Melanocyte of skin (primary cell): Measurements from ENCODE around the gene FAM83D.

DNA sequence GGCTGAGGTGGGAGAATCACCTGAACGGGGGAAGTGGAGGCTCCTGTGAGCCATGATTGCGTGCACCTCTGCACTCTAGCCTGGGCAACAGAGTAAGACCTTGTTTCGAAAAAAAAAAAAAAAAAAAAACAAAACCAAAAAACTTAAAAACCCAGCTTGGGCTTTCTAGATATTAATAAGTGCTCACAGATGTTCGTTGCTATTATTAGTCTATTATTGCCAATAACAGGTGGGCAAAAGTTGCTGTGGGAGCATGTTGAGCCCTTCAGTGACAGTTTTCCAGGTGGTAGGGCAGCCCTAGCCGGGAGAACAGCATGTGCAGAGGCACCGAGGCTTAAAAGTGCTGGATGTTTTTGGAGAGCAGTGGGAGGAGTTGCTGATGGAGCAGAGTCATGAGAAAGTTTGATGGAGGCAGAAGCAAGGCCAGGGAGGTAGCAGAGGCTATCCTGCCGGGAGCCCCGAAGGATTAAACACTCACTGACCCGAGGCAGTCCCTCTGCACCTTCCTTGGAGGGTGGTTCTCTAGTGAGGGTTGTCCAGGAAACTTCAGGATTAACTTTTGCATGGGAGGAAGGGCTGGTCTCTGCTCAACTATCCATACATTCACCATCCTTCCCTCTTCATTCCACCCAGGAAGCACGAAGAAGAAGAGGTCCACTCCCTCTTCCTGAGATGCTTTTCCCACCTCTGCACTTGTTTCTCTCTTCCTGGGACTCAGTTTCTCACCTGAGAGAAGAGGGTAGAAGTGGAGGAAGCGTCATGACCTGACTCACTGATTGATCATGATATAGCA lies 4.6 kb downstream of the PPP1R16B start:
- CAGE, long polyA plus RNA, 2 experiments, result no peak in any of the 2 experiments

DNA sequence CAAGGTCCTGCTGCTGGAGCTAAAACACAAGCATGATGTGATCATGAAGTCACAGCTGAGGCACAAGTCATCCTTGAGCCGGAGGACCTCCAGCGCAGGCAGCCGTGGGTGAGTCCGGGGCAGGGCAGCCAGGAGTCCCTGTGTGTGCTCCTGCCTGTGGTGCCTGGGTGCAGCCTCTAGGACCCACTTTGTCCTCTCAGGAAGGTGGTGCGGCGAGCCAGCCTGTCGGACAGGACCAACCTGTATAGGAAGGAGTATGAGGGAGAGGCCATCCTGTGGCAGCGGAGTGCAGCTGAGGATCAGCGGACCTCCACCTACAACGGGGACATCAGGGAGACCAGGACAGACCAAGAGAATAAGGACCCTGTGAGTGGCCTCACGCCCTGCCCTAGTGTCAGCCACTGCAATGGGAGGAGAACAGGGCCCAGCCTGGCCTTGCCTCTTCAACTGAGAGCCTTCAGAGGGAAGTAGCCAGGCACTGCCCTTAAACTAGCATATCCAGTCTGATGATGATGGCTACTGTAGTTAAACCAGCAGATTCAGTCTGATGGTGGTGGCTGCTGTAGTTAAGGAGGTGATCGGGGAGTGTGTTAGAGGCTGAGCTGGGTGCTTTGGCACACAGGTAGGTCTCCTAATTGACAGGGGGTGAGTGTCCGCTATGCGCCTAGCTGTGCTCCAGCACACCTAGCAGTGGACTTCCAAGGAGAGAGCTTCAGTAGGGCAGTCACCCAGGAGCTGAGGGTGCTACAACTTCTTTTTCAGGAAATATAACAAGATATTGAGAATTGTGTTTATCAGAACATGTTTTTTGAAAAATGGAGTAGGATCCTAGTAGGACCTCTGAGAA lies 18.2 kb upstream of the FAM83D start:
- CAGE, long polyA plus RNA, 2 experiments, result no peak in any of the 2 experiments

- CAGE, long polyA plus RNA, 2 experiments, result no peak in any of the 2 experiments
Measured at GRCh38 chr20:38925920-38927227, at the start of gene FAM83D. FAM83D (plus strand) TSS chr20:38926417.

DNA sequence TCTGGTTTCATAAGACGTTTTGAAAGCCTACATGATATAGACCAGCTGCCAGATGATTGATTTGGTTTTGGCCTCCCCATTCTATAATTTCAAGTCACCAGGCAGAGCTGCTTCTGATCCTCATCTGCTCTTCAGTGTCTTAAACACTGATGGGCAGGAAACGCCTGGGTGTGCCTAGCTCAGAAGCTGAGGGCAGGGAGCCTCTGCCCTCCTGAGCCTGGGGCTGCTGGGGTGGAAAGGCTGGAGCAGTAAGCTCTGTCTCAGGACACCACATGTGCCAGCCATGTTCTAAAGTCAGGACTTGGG lies 24.6 kb downstream of the DHX35 start:
- CAGE, long polyA plus RNA, 2 experiments, result no peak in any of the 2 experiments

GRCh38 chr20:39155930-39156282 lies 193.8 kb downstream of the DHX35 start:
- CAGE, long polyA plus RNA, 2 experiments, result no peak in any of the 2 experiments

DNA sequence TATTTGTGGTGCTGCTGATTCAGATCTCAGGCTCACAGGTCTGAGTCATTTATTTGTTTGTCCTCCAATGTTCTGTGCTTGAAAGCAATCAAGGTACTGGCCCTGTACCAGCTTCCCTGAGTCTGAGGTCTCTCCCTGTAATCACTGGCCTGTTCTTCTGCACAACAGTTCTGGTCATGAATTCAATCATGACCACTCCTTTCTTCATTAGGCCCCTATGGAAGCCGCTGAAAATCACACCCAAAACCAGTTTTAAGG lies 827.6 kb downstream of the MAFB start:
- CAGE, long polyA plus RNA, 2 experiments, result no peak in any of the 2 experiments

- CAGE, long polyA plus RNA, 2 experiments, result no peak in any of the 2 experiments
Measured at GRCh38 chr20:40465027-40465436, 224.0 kb downstream of the MAFB start.

DNA sequence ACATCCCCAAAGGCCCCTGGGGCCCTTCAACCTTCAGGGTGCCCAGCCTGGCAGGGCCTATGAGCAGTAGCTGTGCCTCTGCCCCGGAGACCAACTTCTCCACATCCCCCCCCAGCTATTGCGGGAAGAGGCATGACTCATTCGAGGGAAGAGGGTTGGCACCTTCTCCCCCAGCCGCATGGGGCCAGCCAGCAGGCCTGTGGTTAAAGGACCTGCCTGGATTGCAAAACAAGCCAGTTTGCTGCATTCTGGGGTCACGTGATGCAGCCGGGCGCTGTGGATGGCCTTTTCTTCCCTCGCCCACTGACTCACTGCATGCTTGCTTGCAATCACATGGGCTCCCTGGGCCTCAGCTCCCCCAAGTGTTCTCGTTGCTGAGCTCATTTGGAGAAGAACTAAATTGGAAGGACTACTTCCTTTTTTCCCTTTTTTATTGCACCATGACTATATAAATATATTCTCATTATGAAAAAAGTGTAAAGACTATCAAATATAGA lies 182.5 kb downstream of the MAFB start:
- CAGE, long polyA plus RNA, 2 experiments, result no peak in any of the 2 experiments

- CAGE, long polyA plus RNA, 2 experiments, result no peak in any of the 2 experiments
Measured at GRCh38 chr20:40584334-40584987, 104.6 kb downstream of the MAFB start.

DNA sequence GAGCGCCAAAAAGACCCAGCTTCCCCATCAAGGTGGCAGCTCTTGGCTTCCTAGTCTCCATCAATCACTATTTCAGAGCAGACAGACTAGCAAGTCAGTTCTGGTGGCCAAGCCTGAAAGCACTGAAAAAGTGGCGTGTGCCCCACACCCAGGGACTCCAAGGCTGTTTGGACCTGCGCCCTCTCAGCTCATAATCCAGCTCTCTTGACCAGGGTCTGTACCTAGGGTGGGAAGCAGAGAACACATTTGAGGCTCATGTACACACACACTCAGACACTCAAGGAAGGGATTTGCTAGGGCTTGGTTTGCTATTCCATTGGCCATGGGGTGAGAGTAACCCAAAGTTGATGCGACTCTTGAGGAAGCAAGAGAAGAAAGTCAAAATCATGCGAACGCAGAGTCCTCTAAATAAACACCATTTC lies 3.6 kb downstream of the MAFB start:
- CAGE, long polyA plus RNA, 2 experiments, result no peak in any of the 2 experiments

- CAGE, long polyA plus RNA, 2 experiments, result no peak in any of the 2 experiments
Measured at GRCh38 chr20:40690736-40690932, 1.6 kb upstream of the MAFB start.

GRCh38 chr20:40991112-40992046 lies 37.2 kb upstream of the TOP1 start:
- CAGE, long polyA plus RNA, 2 experiments, result no peak in any of the 2 experiments

- CAGE, long polyA plus RNA, 2 experiments, result no peak in any of the 2 experiments
Measured at GRCh38 chr20:41003024-41004164, 25.2 kb upstream of the TOP1 start.

DNA sequence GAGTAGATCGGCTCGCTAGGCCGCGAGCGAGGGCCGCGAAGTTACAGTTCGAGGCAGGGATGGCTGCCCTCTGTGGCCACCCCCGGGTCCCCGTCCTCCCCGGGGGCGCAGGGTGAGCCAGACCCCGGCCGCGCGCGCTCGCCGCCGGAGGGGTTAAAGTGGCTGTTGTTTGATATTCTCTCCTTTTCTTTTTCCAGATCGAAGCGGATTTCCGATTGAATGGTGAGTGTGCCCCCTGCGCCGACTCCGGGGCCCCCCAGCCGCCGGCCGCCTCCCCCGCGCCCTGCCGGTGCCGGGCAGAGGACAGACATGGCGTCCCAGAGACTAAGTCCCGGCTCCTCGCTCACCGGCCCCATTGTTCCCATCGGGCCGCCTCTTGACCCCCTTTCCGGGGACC lies 610 bp downstream of the TOP1 start:
- CAGE, long polyA plus RNA, 2 experiments, result no peak in any of the 2 experiments

DNA sequence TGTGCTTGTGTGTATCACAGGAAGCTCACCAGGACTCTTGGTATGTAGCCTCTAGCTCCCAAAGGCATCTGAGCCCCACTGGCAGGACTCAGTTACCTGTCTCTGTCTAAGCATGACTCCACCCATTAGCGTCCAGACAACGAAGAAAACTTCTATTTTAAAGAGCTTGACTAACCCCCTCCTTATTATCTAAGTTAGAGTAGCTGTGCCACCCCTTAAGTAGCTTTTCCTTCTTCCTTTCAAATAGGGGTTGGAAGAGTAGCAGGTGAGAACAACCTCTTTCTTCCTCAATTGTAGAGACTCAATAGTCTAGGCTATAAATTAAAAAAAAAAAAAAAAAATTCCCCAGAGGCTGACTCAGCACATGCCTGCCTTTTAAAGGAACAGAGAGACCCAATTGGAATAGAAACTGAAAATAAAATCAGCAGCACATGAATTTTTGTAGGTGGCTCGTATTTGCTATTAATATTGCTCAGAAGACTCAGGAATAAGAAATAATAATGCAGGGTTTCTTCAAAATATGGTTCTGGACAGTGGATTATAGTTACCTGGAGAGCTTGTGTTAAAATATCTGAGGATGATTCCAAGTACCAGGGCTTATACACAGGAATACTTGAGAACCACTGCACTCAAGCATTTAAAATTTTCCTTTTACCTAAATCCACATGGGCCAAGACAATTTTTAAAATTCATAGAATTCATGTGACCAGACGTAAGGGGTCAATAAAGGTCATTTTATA lies 19.3 kb downstream of the TOP1 start:
- CAGE, long polyA plus RNA, 2 experiments, result no peak in any of the 2 experiments

DNA sequence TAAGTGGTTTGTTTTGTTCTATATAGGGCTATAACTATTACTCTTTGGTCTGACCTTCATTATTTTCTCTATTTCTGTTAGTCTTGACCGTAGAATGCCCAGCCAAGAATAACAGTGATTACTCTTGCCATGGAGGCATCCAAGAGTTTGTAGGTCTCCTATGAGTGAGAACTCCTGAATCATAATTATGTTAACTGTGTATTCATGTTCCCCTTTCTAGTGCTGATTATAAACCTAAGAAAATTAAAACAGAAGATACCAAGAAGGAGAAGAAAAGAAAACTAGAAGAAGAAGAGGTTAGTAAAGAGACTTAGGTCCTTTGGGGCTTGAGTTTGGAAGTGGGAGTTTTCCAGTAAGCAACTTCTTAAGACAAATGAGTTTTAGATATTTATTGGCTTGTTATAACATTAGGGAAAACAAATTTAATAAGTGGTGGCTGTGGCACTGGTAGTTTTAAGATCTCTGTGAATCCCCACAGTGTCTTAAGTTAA lies 52.4 kb downstream of the TOP1 start:
- CAGE, long polyA plus RNA, 2 experiments, result no peak in any of the 2 experiments

DNA sequence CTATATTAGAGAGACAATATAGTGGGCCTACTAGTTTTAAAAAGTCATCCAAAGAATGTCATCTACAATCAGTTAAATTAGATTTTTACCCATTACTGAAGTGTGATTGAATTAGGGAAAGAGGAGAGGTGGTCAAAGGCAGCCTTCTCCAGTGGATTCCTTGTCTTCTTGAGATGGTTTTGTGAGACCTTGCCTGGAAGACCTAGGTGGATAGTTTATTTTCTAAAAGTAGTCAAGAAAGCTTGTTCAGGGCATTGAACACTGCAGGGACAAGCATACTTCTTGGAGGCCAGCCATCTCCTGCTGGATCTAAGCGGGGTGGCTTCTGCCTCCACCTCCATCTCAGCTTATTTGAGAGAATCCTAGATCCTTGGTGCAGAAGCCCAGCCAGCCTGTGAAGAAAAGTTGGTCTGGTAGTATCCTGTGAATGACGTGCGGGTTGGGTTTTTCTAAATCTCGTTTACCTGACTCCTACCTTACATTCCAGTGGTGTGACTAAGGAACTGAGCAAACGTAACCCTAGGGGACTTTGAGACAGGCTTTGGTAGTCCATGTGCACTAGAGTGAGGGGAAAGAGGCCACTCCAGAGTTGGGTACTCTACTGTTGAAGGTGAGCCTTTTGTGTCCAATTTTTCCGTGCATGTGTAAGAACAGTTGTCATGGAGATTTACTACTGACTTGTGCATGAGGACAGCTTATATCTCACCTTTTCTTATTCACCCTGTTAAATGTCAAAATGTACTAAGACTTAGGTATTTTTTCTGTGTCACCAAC lies 26.6 kb upstream of the PLCG1 start:
- CAGE, long polyA plus RNA, 2 experiments, result no peak in any of the 2 experiments

- CAGE, long polyA plus RNA, 2 experiments, result no peak in any of the 2 experiments
Measured at GRCh38 chr20:41116093-41116548, 21.2 kb upstream of the PLCG1 start.

- CAGE, long polyA plus RNA, 2 experiments, result no peak in any of the 2 experiments
Measured at GRCh38 chr20:41136247-41136677, 1.1 kb upstream of the PLCG1 start.

GRCh38 chr20:41162392-41162781 lies 25.0 kb downstream of the PLCG1 start:
- CAGE, long polyA plus RNA, 2 experiments, result no peak in any of the 2 experiments